Hepatocyte (in vitro differentiated cells and primary cell): Measurements from ENCODE around the gene HORMAD2.

DNA sequence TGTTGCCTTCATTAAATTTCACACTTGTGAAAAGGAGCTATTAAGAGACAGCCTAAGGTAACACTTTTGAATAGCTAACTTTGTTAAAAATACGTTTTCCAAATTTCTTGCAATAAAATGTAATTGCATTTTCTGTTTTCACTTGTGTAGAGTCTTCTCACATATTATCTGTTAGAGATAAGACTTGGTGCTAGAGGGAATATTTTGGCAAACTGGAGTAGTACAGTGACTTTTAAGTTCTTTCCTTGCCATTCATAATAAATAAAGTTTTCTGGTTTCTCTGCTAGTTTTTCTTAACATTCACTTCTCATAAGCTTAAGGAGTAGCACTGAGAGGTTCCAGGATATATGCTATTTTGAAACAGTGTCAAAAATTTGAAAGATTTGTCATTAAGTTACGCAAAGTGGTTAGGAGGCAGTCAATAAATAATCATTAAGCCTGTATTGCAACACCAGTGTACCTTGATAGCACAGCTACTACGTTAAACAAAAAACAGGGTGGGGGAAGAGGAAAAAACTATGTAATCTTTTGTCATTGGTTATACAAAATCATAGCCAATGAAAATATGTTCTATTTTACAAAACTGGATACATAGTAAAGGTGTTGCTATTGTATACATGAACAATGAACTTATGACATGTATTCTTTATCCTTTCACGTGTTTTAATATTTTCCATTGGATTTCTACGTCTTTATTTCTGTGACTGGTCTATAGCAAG is 30.3 kb upstream of the PITPNB start:
- RAMPAGE, long total RNA: no peak
- RRBS: no CpG with 5 or more reads among the region's 5 CpGs

- RAMPAGE, long total RNA: no peak
- RRBS: no CpG with 5 or more reads among the region's 24 CpGs
These were observed 77.2 kb upstream of the PITPNB start for GRCh38 chr22:27995999-27996817.

GRCh38 chr22:28112767-28113152 is 193.7 kb upstream of the PITPNB start:
- RAMPAGE, long total RNA: no peak
- RRBS: no CpG with 5 or more reads among the region's 6 CpGs

- RAMPAGE, long total RNA: no peak
- RRBS: no CpG with 5 or more reads among the region's 11 CpGs
These were observed 336.3 kb upstream of the PITPNB start for GRCh38 chr22:28255328-28255686.

DNA sequence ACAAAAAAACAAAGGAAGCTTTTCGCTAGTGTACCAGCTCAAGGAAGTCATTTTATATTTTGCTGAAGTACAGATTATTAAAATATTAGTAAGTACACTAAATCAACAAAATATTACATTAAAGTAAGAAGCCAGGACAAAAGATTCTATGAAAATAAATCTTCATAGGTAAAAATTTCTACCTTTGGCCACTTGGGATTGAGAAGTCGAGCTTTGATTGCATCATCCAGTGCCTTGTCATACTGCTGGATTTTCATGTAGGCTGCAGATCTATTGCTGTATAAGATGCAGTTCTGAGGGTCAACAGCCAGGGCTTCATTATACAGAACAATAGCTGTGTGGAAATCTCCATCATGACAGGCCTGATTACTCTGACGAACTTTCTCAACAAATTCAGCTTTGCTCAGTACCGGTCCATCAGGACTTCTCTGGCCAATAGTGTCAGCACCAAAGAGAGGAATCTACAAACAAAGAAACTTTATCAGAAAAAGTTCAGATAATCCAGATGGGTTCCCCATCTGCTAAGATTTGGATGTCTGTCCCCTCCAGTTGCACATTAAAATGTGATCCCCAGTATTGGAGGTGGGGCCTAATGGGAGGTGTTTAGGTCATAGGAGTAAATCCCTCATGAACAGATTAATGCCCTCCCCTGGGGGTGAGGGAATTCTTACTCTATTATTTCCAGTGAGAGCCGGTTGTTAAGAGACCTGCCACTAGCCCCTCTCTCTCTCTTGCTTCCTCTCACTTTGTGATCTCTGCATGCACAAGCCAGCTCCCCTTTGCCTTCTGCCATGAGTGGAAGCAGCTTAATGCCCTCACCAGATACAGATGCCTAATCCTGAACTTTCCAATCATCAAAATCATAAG is 50.0 kb downstream of the TTC28 start:
- RAMPAGE, long total RNA: no peak
- RRBS: no CpG with 5 or more reads among the region's 5 CpGs

DNA sequence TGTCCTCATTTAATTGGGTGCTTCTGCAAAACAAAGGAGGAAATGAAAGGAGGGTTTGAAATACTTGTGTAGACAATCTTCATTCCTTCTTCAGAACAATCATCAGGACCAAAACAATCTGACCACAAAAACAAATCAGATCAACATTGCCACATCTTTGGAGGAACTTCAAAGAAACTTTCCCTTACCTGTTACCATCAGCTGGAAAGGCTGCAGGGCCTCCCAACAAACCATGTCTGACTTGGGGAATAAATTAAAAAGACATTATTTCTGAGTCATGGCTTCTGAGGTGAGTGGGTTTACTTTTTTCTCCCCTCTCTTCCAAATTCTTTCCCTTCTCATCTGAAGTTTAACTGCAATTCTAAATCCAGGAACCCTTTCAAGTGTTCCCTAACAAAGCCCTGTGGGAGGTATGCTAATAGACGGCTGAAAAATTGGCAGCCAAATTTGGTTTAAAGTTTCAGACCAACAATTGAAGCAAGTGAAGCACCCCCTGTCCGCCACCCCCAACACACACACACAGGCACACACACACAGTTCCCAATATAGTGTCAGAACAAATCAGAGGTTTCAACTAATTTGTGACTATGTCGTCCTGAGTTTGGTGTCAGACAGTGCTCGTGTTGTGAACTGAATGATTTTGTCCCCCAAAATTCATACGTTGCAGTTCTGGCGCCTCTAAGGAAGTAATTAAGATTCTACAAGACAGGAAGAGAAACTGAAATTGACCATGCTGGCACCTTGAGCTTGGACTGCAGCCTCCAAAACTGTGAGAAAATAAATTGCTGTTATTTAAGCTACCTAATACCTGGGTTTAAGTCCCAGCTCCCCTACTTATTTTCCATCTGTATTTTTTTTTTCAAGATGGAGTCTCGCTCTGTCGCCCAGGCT is 12.2 kb upstream of the CCDC117 start:
- RAMPAGE, long total RNA: no peak
- RRBS: no CpG with 5 or more reads among the region's 8 CpGs

- RAMPAGE, long total RNA: no peak
- RRBS: no CpG with 5 or more reads among the region's 6 CpGs
These were observed 18.4 kb upstream of the ZNRF3 start for GRCh38 chr22:28864854-28865389.

GRCh38 chr22:28977465-28977871 is 84.2 kb downstream of the C22orf31 start:
- RAMPAGE, long total RNA: no peak
- RRBS: no CpG with 5 or more reads among the region's 6 CpGs

- RAMPAGE, long total RNA: no peak
- RRBS: 4% methylated on average over 30 of the region's 64 CpGs
These were observed 1.3 kb upstream of the KREMEN1 start for GRCh38 chr22:29071247-29072130.

DNA sequence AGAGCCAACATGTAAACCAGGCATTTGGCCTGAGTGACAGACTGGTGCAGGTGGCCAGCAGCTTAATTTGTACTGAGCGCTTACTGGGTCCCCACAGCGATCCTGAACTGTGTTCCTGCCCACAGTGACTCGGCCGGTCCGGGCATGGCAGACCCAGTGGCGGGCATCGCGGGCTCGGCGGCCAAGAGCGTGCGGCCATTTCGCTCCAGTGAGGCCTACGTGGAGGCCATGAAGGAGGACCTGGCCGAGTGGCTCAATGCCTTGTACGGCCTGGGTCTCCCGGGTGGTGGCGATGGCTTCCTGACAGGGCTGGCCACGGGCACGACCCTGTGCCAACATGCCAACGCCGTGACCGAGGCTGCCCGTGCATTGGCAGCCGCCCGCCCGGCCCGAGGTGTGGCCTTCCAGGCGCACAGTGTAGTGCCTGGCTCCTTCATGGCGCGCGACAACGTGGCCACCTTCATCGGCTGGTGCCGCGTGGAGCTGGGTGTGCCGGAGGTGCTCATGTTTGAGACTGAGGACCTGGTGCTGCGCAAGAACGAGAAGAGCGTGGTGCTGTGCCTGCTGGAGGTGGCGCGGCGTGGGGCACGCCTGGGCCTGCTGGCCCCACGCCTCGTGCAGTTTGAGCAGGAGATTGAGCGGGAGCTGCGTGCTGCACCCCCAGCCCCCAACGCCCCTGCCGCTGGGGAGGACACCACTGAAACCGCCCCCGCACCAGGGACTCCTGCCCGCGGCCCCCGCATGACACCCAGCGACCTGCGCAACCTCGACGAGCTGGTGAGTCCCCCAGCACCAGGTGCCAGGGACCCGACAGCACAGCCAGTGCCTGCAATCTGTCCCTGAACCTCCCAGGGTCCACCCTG is 1.7 kb downstream of the GAS2L1 start:
- RAMPAGE, long total RNA: no peak
- RRBS: 98% methylated on average over 11 of the region's 60 CpGs

GRCh38 chr22:29308825-29309166 is 2.3 kb downstream of the GAS2L1 start:
- RAMPAGE, long total RNA: no peak
- RRBS: no CpG with 5 or more reads among the region's 12 CpGs

- RAMPAGE, long total RNA: no peak
- RRBS: 27% methylated on average over 9 of the region's 61 CpGs
These were observed 2.3 kb downstream of the RASL10A start for GRCh38 chr22:29313042-29313834.

DNA sequence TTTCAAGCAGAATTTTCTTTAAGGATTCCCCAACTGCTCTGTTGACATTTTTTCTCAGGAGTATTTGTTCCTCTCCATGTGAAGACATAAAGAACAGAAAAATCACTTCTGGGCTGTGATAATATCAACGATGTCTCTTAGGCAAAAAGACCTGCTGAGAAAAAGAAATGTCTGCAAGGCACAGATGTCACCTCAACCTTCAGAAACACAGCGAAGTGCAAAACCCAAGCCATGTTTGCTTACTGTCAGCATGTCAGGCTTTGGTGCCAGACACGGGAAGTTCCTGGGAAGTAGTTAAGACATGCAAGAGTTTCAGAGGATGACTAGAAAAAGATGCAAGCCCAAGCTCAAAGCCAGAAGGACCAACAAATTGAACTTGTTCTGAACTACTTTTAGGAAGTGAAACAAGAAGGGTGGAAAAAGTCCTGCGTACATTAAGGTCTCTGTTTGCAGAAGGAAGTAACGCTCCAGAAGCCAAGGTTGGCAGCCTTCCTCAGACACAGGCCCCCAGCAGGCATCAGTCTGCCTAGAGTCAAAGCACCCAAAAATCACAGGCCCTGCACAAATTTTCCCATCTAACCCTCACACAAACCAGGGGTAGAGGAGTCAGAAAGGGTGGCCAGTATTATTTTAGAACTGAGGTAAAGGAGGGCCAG is 2.7 kb downstream of the AP1B1 start:
- RAMPAGE, long total RNA: no peak
- RRBS: no CpG with 5 or more reads among the region's 5 CpGs

- RAMPAGE, long total RNA: no peak
- RRBS: no CpG with 5 or more reads among the region's 20 CpGs
These were observed 401 bp upstream of the NF2 start for GRCh38 chr22:29603013-29603450.

DNA sequence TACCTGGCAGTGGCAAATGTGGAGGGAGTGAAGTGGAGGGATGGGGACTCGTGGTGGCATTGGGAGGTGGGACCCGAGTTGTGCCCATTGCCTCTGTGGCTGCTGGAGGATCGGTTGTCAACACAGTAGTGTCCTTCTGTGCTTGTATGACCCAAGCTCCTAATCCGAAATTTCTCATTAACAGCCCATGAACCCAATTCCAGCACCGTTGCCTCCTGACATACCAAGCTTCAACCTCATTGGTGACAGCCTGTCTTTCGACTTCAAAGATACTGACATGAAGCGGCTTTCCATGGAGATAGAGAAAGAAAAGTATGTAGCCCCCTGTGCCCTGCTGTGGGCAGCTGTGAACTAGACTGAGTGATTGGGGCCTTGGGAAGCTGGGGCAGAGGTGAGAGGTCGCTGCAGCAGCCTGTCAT is 41.8 kb upstream of the CABP7 start:
- RAMPAGE, long total RNA: no peak
- RRBS: no CpG with 5 or more reads among the region's 8 CpGs

GRCh38 chr22:29784983-29785277 is 17.8 kb downstream of the UQCR10 start:
- RAMPAGE, long total RNA: no peak
- RRBS: no CpG with 5 or more reads among the region's 5 CpGs

- RAMPAGE, long total RNA: no peak
- RRBS: no CpG with 5 or more reads among the region's 17 CpGs
These were observed 59.6 kb upstream of the HORMAD2 start for GRCh38 chr22:30020365-30021329.

- RAMPAGE, long total RNA: no peak
- RRBS: 11% methylated on average over 20 of the region's 72 CpGs
These were observed at the start of gene HORMAD2 for GRCh38 chr22:30079718-30080709. HORMAD2 (plus strand) TSS chr22:30080464.

DNA sequence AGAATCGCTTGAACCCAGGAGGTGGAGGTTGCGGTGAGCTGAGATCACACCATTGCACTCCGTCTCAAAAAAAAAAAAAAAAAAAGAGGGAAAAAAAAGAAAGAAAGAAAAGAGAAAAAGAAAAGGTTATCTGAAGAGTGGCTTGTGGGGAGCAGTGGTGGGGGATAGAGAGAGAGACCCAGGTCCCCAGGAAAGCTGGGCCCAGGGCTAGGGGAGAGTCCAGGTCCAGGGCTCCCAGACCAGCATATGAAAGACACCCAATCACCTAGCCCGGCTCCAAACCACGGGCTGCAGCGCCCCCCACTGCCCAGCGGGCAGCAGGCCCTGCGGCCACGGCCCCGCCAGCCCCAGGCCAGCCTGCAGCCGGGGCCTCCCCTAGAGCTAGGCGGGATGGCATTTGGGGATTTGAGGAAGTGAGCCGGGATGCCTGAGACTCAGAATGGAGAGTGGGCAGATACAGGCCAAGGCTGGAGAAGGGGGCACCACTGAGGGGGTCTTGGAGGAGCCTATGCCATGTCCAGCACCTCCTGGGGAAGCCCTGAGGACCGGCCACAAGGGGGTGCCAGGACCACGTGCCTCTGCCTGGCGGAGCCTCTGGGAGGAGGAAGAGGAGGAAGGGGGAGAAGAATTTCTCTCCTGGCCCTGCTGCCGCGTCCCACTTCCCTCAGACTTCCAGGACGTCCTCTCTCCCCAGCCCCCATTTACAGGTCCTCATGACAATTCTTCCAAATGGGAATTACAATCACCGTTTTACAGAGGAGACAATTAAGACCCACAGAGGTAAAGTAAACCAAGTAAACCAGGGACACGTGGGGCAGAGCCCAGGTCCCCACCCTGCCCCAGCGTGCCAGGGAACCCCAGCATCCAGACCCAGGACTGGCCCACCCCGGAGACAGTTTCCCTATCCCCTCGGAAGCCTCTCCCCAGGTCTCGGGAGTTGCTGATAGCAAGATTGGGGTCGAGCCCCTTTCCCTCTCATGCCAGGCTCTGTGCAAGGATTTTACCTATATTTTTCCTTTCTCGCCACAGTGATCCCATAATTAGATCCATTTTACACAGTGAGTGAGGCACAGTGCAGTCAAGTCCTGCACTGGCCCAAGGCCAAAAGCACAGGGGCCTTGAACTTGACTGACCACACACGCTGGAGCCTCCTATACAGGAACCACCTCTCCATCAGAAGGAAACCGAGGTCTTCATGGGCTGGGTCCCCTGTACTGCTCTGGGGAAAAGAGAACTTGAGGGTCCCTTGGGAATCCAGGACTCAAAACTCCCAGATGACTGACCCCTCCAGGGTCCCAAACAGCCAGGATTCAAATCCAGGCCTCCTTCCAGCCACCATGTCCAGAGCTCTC is 9.6 kb upstream of the LIF start:
- RAMPAGE, long total RNA: no peak
- RRBS: 8% methylated on average over 8 of the region's 29 CpGs

GRCh38 chr22:30304432-30305182 is 15.3 kb upstream of the CASTOR1 start:
- RAMPAGE, long total RNA: no peak
- RRBS: no CpG with 5 or more reads among the region's 7 CpGs